ENCODE measurements around a stretch of chr17.

DNA sequence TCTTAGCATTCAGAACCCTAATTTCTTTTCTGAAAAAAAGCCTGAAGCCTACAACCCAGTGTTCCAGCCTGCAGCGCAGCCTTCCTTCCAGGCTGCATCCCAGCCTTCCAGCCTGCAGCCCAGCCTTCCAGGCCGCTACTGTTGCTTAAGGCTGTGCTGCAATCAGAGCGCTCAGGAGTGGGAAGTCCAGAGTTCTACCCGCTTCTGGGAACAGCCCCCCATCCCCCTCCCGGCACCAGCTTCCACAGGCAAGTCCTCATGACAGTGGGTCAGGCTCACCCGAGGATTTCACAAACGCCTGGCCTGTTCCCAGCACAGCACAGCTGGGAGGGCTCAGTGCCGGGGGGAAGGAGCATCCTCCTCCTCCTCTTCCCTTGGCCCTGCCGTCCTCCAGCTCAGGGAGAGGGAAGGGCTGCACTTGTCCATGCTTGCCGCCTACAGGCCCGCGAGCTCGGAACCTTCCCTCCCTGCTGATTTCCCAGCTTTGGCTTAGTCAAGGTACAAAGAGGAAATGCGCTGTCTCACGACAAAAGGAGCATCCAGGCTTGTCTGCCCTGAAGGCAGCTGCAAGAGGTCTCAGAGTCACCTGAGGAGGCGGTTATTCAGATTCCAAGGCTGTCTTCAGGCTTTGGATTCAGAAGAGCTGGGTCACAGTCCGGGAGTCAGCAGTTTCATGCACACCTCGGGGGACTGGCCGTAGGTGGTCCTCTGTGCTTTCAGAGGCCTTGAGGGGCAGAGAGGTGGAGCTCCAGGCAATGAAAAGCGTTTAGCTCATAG lies 8.3 kb downstream of the SOCS3 start:
- RRBS, result 0% methylated on average over 1 of the region's 20 CpGs

DNA sequence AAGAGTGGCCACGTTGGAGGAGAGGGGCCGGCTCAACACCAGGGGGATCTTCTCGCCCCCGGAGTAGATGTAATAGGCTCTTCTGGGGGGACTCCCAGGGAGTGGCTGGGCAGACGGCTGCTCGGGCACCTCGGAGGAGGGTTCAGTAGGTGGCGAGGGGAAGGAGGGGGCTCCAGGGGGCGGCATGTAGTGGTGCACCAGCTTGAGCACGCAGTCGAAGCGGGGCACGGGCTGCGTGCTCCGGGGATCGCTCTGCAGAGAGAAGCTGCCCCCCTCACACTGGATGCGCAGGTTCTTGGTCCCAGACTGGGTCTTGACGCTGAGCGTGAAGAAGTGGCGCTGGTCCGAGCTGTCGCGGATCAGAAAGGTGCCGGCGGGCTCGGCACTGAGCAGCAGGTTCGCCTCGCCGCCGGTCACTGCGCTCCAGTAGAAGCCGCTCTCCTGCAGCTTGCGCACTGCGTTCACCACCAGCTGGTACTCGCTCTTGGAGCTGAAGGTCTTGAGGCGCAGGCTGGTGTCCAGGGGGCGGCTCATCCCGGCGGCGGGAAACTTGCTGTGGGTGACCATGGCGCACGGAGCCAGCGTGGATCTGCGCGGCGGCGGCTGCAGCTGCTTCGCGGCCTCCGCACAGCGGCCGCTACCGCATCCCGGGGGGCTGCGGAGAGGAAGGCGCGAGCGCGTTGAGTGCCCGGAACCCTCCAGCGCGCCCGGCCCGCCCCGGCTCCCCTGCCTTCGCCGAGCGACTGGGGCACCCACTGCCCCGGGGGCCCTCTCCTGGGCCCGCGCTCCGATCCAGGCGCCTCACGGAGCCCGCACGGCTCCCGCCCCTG lies 1.1 kb downstream of the SOCS3 start:
- RRBS, result 2% methylated on average over 29 of the region's 77 CpGs

- RRBS, result no CpG with 5 or more reads among the region's 24 CpGs
Observed at GRCh38 chr17:78374466-78375800, 3.5 kb upstream of the PGS1 start.

GRCh38 chr17:78377776-78378114 lies 704 bp upstream of the PGS1 start:
- RRBS, result no CpG with 5 or more reads among the region's 12 CpGs

- RRBS, result no CpG with 5 or more reads among the region's 14 CpGs
Observed at GRCh38 chr17:78397869-78398371, 19.5 kb downstream of the PGS1 start.

GRCh38 chr17:78414294-78415367 lies 36.2 kb downstream of the PGS1 start:
- RRBS, result no CpG with 5 or more reads among the region's 35 CpGs

- RRBS, result 97% methylated on average over 4 of the region's 23 CpGs
Observed at GRCh38 chr17:78530003-78530564, 47.1 kb downstream of the DNAH17 start.

DNA sequence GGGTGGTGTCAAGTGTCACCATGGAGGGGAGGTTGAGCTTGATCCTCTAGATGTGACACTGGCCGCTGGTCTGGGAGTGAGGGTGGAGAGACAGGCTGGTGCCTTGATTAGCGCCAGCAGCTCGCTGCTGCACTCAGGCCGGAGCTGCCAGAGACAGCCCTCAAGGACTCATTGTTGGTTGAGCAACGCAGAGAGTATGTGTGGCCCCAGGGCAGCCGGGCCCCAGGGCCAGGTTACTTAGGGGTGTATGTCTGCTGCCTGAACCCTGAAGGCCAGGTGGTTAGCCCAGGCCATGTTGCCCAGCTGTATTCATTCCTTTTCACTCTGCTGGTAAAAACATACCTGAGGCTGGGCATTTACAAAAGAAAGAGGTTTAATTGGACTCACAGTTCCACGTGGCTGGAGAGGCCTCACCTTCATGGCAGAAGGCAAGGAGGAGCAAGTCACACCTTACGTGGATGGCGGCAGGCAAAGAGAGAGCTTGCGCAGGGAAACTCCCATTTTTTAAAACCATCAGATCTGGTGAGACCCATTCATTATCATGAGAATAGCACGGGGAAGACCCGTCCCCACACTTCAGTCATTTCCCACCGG lies 89.5 kb upstream of the DNAH17 start:
- RRBS, result 24% methylated on average over 3 of the region's 13 CpGs

DNA sequence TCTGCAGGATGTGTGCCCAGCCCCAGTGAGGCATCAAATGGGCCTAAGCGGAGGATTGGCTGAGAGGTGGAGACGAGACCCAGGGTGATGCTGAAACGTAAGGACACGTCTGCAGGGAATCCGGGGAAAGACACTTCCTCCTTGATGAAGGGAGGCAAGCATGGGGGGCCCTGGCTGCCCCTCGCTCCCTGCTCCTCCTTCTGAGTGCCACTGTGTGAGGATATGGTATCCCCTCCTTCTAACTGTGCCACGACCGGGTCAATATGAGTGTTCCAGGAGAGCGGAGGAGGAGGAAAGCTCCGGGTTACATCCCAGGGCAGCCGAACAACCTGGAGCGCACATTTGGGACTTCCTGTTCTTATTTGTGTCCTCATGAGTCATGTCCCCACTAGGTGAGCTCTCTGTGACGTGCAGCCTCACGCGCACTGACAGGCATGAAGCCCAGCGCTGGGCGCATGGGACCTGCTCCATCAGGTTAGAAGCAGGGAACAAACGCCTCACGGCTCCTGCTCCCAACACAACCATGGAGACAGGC lies 92.8 kb upstream of the DNAH17 start:
- RRBS, result 100% methylated on average over 2 of the region's 19 CpGs

DNA sequence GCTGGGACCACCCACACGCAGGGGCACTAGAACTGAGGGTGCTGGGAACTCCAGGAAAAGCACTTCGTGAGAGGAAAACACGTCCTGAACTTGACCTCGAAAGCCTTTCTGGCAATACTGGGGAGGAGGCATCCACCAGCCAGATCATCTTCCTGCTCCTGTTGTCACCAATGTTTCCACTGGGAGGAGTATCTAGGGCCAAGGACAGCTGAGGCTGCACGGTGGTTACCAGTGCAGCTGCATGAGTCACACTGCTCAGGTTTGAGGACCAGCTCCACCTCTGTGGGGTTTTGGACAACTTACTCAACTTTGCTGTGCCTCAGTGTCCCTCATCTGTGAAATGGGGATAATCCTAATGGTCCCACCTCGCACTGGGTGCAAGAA lies 100.4 kb upstream of the DNAH17 start:
- RRBS, result no CpG with 5 or more reads among the region's 6 CpGs

GRCh38 chr17:78705968-78706759 lies 75.9 kb downstream of the CYTH1 start:
- RRBS, result no CpG with 5 or more reads among the region's 11 CpGs

- RRBS, result no CpG with 5 or more reads among the region's 8 CpGs
Observed at GRCh38 chr17:78709075-78709496, 73.0 kb downstream of the CYTH1 start.

GRCh38 chr17:78738055-78738757 lies 43.9 kb downstream of the CYTH1 start:
- RRBS, result no CpG with 5 or more reads among the region's 12 CpGs

DNA sequence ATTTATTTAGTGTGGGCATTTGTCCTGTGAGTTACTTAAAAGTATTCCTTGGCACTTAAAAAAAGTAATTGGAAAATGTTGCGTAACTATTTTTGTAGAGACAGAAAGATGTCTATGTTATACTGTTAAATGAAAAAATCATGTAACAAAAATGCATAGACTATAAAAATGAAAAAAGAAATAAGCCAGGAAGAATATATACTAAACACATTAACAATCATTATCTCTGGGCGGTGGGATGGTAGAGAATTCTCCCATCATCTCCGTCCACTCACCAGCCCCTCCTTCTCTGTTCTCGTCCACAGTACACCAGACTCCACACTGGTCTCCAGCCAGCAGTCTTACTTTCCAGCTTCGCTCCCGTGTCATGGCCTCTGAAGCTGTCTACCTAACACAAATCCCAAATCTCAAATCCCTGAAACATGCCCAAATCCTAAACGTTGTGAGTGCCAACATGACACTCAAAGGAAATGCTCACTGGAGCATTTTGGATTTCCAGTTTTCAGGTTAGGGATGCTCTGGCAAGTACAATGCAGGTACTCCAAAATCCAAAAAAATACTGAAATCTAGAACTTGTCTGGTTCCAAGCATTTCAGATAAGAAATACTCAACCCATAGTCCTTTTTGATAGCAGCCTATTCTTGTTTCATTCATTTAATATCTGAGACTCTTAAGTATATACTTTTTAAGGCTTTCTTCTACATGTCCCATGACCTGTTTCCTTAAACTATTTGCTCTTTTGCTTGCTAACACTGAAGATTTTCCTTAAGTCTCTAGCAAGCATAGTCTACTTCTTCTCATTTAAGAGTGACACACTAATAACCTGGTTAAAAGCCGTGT lies 38.8 kb downstream of the CYTH1 start:
- RRBS, result no CpG with 5 or more reads among the region's 8 CpGs

DNA sequence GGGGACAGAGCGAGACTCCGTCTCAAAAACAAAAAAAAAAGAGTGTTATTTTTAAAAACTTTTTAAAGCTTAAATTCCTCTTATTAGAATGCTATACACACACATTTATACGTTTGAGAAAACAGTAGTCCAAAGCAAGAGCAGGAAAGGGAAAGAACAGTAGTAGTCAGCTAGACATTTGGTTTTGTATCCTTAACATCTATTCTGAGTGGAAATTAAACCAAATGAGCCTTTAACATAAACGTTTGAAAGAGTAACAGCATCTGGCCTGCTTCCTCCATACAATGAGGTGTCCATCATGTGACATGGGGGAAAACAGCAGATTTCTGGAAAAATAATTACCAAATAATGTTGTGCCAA lies 20.4 kb downstream of the CYTH1 start:
- RRBS, result no CpG with 5 or more reads among the region's 4 CpGs

DNA sequence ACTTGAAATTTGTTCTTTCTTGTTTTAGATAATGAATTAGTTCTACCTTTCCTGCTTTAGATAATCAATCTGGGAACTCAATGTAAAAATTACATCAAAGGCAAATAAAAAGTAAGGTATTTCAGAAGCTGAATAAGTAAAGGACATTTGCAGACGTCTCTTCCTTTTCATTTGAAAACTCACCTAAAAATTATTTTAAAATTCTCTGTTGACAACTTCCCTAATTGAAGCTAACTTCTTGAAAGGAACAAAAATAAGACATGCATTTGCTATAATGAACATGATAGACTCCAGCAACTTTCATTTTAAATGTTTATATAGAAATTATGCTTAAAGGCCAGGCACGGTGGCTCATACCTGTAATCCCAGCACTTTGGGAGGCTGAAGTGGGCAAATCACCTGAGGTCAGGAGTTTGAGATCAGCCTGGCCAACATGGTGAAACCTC lies 6.5 kb downstream of the CYTH1 start:
- RRBS, result no CpG with 5 or more reads among the region's 2 CpGs

GRCh38 chr17:78785489-78785857 lies 3.4 kb upstream of the CYTH1 start:
- RRBS, result no CpG with 5 or more reads among the region's 3 CpGs

- RRBS, result no CpG with 5 or more reads among the region's 25 CpGs
Observed at GRCh38 chr17:78803299-78804129, 21.4 kb upstream of the CYTH1 start.

GRCh38 chr17:78840980-78841890 lies 621 bp upstream of the USP36 start:
- RRBS, result 2% methylated on average over 8 of the region's 51 CpGs

DNA sequence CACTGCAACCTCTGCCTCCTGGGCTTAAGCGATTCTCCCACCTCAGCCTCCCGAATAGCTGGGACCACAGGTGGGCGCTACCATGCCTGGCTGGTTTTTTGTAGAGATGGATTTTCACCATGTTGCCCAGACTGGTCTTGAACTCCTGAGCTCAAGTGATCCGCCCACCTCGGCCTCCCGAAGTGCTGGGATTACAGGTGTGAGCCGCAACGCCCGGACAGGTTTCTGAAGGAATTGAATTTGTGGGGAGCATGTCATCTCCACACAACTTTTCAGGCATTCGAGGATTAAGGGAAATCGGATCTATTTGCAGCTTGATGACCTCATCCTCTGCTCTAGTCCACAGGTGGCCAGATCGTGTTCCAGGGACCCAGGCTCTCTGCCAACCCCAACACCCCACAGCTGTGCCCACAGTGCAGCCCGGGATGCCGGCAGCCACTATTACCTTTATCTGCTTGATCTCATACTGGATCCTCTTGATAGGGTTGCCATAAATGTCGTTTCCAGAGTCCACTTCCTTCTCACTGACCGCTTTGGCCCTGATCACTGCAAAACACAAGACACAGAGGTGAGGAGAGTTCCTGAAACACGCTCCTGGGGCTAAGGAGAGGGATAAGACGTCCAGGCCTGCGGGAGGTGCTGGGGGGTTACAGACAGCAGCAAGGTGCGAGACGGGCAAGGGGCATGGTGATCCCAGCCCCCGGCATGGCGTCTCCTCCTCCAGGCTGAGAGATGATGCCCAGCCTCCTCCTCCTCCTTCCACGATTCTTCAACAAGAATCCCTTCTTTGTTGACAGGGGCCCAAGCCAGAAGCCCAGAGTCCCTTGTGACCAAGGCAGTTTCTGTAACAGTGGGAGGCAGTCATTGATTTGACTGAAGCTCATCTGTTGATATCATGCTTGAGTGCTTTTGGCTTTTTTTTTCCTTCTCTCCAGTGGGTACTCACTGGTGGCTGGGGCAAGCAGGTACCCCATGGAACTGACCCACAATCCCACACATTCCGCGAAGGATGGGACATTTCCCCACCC lies 29.3 kb downstream of the CEP295NL start:
- RRBS, result no CpG with 5 or more reads among the region's 26 CpGs